ENCODE measurements around the gene ADRM1.

DNA sequence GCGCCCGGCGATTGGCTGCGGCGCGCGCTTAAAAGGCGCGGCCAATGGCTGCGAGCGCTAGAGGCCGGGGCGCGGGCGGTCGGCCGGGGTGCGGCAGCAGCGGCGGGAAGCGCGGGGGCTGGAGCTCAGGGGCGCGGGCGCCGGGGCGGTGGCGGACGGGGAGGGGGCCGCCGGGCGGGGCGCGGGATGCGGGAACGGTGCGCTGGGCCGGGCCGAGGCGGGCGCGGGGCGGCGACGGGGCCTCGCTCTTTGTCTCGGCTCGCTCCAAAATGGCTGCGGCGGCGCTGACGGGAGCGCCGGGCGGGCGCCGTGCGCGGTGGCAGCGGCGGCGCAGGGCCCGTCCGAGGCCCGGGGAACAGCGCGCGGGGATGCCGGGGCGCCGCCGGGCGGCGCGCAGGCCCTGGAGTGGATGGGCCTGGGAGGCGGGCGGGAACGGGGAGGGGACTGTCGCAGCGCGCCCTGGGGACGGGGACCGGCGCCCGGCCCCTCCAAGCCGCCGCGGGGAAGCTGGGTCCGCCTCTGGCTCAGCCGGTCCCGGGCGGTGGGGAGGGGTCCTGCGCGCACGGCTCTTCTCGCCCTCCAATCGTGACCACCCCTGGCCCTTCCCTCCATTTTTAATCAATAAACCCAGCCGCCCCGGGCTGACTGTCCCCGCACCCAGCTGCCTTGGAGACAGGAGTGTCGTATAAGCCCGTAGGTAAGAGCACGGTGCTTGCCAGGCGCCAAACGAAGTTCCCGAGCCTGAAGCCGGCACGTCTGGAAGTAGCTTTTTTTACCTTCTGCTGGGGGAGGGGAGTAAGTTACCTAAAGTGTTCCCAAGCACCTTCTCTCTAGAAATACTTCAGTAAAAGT lies 540 bp upstream of the TAF4 start:
- PRO-cap, result bidirectional peak, plus-strand start at position 60 of the sequence, minus-strand start outside the sequence; bidirectional peak, plus-strand start at position 675 of the sequence, minus-strand start at position 506 of the sequence

DNA sequence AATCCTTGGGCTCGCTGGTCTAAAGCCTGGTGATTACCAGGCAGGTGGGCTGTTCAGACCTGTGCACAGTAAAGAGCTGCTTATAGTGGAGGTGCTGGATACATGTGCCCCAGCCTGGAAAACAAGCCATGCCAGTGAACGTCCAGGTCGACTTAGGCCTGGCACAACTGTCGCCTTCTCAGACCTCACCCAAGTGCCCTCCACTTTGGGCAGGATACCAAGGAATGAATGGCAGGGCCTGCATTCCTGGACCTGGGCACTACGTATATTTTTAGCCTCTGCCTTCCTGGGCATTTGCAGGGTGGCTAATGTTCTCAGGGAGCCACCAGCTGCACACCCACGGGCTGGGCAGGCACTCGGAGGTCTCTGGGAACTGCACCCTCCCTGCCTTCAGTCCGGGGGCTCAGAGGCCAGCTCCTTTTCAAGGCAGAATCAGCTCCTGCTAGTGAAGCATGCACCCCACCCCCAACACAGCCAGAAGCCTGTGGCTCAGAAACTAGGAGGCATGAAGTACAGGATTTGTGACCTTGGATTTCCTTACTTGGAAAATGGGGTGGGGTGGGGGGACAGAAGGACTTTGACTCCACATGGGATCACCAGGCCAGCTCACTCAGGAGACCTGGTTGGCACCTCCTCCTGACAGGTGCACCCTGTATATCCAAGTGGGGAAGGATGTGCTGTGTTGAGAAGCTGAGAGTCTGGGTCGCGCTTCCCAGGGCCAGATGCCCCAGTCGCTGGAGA lies 2.6 kb upstream of the LSM14B start:
- PRO-cap, result no peak

- PRO-cap, result no peak
Observed at GRCh38 chr20:62126151-62126841, 4.0 kb downstream of the LSM14B start.

DNA sequence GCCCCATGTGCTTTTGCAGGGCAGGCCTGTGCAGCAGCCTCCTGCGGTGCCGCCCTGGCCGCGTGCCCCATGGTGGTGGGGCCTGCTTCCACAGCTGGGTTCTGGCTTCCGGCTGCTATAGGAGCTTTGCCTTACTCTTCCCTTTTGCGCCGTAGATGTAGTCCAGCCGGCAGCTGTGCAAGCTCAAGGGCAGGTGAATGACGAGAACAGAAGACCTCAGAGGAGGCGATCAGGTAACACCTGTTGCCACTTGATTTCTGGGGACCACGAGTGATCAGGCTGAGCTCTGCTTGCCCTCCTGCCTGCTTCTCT lies 7.7 kb downstream of the LSM14B start:
- PRO-cap, result no peak

GRCh38 chr20:62144145-62144677 lies 642 bp downstream of the SS18L1 start:
- PRO-cap, result bidirectional peak, plus-strand start at chr20:62144360, minus-strand start at chr20:62144208; unidirectional peak, minus-strand start at chr20:62144457; unidirectional peak, minus-strand start at chr20:62144607

DNA sequence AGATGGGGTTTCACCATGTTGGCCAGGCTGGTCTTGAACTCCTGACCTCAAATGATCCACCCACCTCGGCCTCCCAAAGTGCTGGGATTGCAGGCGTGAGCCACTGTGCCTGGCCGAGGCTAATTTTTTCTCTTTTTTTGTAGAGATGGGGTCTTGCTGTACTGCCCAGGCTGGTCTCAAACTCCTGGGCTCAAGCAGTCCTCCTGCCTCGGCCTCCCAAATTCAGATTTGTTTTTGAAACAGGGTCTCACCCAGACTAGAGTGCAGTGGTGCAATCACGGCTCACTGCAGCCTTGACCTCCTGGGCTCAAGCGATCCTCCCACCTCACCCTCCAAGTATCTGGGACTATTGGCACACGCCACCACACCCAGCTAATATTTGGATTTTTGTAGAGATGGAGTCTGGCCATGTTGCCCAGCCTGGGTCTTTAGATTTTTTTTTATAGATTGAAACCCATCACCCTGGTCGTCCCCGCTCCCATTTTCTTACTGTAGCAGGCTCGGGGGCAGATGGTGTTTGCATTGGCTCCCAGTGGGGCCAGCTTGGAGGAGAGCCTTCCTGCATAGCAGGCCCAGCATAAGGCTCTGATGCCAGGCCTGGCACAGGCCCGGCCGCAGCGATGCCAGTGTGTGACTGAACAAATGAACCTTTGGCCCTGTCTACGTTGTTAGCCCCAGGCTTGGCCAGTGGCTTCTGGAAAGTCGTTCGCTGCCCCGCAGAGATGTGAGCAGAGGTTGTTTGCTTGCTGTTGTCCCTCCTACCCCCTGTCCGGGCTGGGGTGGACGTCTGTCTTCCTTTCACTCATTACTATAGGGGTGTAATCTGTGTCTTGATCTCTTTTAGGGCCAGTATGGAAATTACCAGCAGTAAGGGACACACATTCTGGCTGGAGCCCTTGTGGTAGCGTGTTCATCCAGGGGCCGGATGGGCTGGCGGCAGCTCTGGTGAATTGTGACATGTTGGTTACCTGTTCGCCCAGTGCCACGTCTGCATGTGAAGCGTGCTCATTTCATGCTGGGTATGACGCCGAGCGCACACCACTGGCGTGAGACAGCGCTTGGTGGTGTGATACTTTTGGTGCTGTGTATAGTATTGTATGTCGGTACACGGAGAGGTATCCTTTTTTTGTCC lies 4.1 kb upstream of the MTG2 start:
- PRO-cap, result no peak

- PRO-cap, result no peak
Observed at GRCh38 chr20:62187523-62187908, 4.7 kb downstream of the MTG2 start.

DNA sequence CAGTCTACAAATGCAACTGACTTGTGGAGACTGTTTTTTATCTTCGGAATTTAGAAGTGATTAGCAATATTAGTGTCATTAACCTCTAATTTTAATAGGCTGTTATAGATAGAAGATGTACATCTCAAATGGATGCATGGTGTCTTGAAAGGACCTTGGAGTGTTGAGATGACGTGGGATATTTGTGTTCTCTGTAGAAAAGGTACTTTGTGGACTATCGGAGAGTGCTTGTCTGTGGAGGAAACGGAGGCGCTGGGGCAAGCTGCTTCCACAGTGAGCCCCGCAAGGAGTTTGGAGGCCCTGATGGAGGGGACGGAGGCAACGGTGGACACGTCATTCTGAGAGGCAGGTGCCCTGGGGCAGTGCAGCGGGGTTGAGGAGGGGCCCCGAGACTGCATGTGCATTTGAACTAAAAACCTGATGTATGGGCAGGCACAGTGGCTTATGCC lies 12.8 kb downstream of the MTG2 start:
- PRO-cap, result no peak

DNA sequence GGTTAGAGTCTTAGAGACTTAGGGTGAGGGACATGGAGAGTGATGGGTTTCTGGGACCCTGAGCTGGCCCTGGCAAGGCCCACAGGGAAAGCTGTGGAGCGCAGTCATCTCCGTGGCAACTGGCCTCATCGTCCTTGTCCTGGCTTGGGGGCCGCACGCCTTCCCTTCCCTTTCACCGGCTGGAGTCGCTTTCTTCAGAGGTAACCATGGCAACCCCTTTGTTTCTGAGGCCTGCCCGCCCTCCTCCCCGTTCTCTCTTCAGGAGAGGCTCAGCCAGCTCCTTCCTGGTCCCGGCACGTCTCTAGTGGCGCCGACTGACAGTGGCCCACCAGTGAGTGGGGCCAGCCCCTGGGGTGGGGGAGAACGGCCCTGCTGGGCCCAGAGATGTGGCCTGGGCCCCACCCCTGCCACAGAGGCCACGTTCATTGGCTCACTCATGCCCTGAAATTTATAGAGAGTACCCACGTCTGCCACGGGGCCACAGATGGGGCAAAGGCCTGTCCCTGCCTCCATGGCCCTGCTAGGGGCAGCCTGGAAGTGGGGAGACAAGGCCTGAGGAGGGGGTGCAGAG lies 1.6 kb upstream of the OSBPL2 start:
- PRO-cap, result no peak

GRCh38 chr20:62302881-62303273 lies at the start of gene ADRM1:
Gene ADRM1 (plus strand): TSS chr20:62302997.
- PRO-cap, result bidirectional peak, plus-strand start at chr20:62303027, minus-strand start at chr20:62302610

DNA sequence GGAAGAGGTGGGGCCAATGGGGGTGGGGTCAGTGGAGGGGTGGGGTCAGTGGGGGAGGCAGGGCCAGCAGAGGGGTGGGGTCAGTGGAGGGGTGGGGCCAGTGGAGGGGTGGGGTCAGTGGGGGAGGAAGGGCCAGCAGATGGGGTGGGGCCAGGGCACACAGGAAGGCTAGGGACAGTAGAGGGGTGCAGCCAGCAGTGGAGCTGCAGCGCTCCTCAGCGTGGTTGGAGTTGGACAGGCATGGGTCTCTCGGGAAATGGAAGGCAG lies 18.8 kb downstream of the ADRM1 start:
- PRO-cap, result no peak

GRCh38 chr20:62349582-62349950 lies 17.5 kb downstream of the LAMA5 start:
- PRO-cap, result no peak

- PRO-cap, result no peak
Observed at GRCh38 chr20:62369348-62369991, 2.4 kb upstream of the LAMA5 start.

DNA sequence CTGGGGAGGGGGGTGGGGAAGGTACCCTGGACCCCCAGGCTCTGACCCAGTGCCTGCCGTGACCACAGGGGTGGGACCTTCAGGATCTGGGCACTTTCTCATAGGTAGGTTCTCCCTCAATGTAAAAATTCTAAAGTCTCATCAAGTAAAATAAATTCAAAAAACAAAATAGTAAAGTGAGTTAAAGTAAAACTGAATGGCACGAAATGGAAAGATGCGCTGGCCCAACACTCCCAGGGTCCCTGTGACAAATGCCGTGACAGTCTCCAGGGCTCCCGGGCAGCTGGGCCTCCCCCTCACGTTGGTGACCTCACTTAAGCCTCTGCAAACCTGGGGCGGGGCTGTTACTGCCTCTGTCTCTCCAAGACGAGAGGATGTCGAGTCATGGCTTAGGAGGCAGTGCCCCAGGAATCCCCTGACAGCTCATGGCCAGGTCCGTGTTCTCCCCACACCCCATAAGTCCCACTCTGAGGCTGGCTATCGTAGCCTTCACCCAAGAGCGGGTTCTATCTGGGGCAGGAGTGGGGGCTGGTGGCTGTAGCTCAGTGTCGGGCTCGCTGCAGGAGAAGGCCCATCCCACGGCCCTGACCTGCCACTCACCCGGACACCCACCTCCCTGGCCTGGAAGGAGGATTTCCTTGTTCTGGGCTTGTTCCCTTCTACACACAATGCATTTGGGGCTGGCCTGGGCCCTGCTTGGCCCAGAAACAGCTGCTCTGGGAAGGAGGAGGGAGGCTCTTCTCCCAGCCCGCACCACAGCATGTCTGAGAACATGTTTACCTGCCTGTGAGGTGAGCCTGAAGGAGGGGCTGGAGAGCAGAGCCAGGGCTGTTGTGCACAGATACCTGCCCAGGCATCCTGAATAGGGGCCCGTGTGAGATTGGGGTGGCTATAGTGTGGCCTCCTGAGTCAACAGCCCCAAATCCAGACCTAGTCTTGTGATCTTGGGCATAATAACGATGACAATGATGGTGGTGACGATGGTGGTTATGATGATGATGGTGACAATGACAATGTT lies 5.6 kb upstream of the RPS21 start:
- PRO-cap, result no peak

GRCh38 chr20:62390870-62391579 lies 4.1 kb downstream of the RPS21 start:
- PRO-cap, result no peak

- PRO-cap, result no peak
Observed at GRCh38 chr20:62413142-62413751, 6.2 kb upstream of the CABLES2 start.

DNA sequence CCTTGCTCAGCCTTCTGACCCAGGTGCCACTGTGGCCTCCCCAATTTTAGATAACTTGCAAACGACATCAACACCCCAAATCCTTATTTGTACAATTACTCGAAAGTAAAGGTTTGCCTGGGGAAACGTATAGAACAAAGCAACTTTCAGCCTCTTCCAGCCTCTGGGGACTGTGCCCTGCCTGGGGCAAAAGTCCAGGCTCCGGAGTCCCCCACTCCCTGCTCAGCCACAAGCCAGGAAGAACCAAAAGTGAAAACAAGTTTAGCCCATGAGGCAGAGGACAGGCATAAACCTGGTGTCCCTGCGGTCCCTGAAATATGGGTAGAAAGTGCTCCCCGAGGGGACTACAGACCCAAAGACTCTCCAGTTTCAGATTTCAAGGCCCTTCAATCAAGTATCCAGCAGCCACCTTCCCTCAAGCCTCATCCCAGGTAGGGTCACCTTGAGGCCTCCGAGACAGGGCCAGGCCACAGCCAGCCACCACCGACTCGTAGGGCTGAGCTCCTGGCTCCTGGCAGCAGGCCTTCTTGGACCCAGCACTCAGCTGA lies 3.2 kb downstream of the GATA5 start:
- PRO-cap, result no peak

GRCh38 chr20:62509659-62510067 lies 33.9 kb upstream of the GATA5 start:
- PRO-cap, result no peak

DNA sequence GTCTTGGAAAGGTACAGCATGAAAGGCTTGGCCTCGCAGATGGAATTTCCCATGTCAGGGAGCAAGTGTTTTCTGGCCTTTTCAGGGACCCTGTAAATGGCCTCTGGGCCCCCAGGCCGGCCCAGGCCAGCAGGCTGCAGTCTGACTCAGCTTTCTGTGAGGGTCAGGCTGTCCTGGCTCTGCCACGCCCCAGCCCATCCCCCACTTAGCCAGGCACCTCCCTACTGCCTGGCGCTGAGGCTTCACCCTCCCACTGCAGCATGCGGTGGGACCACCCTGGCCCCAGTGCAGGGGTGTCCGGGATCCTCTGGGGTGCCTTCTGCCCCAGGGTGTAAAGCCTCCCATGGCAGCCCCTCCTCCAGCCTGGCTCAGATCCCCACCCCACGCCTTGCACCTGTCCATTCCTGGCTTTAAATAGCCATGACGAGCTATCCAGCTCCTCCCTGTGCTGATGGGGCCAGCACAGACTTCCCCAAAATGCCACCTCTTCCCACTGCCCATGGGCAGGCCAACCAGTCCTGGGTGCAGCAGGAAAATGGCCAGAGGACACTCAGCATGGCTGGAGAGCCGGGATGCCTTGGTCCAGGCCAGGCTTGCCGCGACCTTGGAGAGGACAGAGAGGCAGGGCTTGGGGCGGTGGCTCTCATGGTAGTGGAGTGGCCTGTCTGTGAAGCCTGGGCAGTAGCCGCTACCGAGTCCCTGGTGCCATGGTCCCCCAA lies 35.7 kb upstream of the GATA5 start:
- PRO-cap, result no peak

GRCh38 chr20:62551329-62551828 lies 75.6 kb upstream of the GATA5 start:
- PRO-cap, result no peak

Measured in progenitor cell of endocrine pancreas (in vitro differentiated cells).